K562 (cell line): ENCODE measurements around the genes SCP2, NDC1 and LDLRAD1.

GRCh38 chr1:52913002-52913464, 8.5 kb downstream of the ECHDC2 start:
- RAMPAGE, long total RNA = no peak
- RRBS = no CpG with 5 or more reads among the region's 3 CpGs
PRO-cap:
- standard = no peak
- CoPRO, capped RNA only, 2 experiments = no peak in any of the 2 experiments
- CoPRO, capped and uncapped RNA, 2 experiments = no peak in any of the 2 experiments
- CoPRO, uncapped RNA only, 2 experiments = no peak in any of the 2 experiments
CAGE:
- cytosol, long polyA plus RNA = no peak
- long polyA plus RNA = no peak
- nucleolus, long total RNA = no peak
- nucleus, long polyA plus RNA = no peak

DNA sequence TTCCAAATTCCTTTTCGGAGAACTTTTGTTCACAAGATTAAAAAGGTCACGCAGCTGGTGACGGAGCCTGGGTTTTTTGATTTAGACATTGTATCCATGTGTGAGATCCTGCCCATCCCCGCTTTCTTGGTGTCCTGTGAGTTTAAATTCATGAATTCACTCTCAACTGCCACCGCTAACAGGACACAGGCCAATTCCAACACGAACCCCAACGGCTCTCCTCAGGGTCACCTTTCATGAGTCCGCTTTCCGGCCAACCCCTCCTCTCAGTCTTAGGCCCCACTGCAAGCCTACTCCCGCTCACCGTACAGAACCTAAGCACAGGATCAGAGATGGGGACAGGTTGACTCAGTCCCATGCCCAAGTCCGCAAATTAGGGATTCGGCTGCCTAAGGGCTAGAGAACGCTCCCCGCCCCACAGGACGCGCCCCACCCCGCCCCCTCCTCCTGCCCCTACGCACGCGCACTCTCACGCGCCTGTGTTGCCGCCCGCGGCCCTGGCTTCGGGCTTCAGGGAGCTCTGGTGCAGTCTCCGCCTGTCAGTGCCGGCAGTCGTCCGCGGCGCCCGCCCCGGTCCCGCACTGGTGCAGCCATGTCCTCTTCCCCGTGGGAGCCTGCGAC, at the start of gene SCP2:
SCP2 (plus strand) TSS at position 472 of the 621 bp plus-strand sequence.
- RAMPAGE, long total RNA = no peak
- RRBS = 66% methylated on average over 4 of the region's 38 CpGs
PRO-cap:
- standard = bidirectional peak, plus-strand start at position 482 of the sequence, minus-strand start at position 419 of the sequence
- CoPRO, capped RNA only, 2 experiments = peak in 2 of 2 experiments; most common plus-strand start position 482 of the sequence (in 2); most common minus-strand start position 362 of the sequence (in 1)
- CoPRO, capped and uncapped RNA, 2 experiments = peak in 2 of 2 experiments; most common plus-strand start position 480 of the sequence (in 2); most common minus-strand start position 306 of the sequence (in 1)
- CoPRO, uncapped RNA only, 2 experiments = peak in 2 of 2 experiments; most common plus-strand start position 513 of the sequence (in 1); most common minus-strand start position 268 of the sequence (in 1)
CAGE:
- cytosol, long polyA plus RNA = no peak
- long polyA plus RNA = no peak
- nucleolus, long total RNA = no peak
- nucleus, long polyA plus RNA = no peak

DNA sequence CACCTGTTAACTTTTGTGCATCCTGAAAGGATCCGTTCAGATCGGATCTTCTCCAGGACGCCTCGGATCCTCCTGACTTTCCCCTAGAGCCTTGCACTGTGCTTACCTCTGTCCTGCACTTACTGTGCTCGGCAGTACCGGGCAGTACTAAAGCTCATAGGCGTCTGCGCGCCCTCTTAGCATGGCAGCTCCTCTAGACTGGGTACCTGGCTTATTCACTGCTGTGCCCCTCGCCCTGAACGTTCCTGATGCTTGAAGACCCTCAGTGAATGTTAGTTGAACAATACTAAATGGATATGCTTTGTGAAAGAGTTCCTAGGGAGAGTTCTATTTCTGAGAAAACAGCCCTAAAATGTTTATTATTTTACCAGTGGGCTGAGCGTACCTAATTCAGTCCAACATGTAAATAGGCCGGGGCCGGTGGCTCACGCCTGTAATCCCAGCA, 1.0 kb downstream of the SCP2 start:
- RAMPAGE, long total RNA = no peak
- RRBS = no CpG with 5 or more reads among the region's 15 CpGs
PRO-cap:
- standard = no peak
- CoPRO, capped RNA only, 2 experiments = no peak in any of the 2 experiments
- CoPRO, capped and uncapped RNA, 2 experiments = no peak in any of the 2 experiments
- CoPRO, uncapped RNA only, 2 experiments = no peak in any of the 2 experiments
CAGE:
- cytosol, long polyA plus RNA = no peak
- long polyA plus RNA = no peak
- nucleolus, long total RNA = no peak
- nucleus, long polyA plus RNA = no peak

- RAMPAGE, long total RNA = start-site peak on the plus strand at chr1:53014902-53014974, 1,308 and 712 reads in 2 replicates
- RRBS = 7% methylated on average over 2 of the region's 9 CpGs
PRO-cap:
- standard = bidirectional peak, plus-strand start at chr1:53014947, minus-strand start at chr1:53014809
- CoPRO, capped RNA only, 2 experiments = peak in 1 of 2 experiments; most common plus-strand start chr1:53015008 (in 1); most common minus-strand start chr1:53014875 (in 1)
- CoPRO, capped and uncapped RNA, 2 experiments = peak in 2 of 2 experiments; most common plus-strand start chr1:53014974 (in 2); most common minus-strand start chr1:53014884 (in 2)
- CoPRO, uncapped RNA only, 2 experiments = no peak in any of the 2 experiments
CAGE:
- cytosol, long polyA plus RNA = start-site peak on the plus strand at chr1:53014923-53015008, 5,489 and 3,944 reads in 2 replicates
- long polyA plus RNA = start-site peak on the plus strand at chr1:53014924-53015011, 4,189 and 5,153 reads in 2 replicates
- nucleolus, long total RNA = no peak
- nucleus, long polyA plus RNA = start-site peak on the plus strand at chr1:53014920-53015008, 1,379 and 1,088 reads in 2 replicates
Measured at GRCh38 chr1:53014677-53015289, 47.2 kb upstream of the PODN start.

DNA sequence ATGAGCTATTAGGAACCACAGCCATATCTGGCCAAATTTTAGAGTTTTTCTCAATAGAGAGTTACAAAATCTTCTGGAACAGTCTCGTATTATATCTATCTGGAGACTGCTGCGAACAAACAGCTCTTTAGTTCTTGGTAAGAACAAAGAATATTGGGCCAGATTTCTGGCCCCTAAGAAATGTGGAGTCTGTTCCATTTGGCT, 4.8 kb upstream of the PODN start:
- RAMPAGE, long total RNA = no peak
- RRBS = no CpG with 5 or more reads among the region's 2 CpGs
PRO-cap:
- standard = no peak
- CoPRO, capped RNA only, 2 experiments = no peak in any of the 2 experiments
- CoPRO, capped and uncapped RNA, 2 experiments = no peak in any of the 2 experiments
- CoPRO, uncapped RNA only, 2 experiments = no peak in any of the 2 experiments
CAGE:
- cytosol, long polyA plus RNA = no peak
- long polyA plus RNA = no peak
- nucleolus, long total RNA = no peak
- nucleus, long polyA plus RNA = no peak

- RAMPAGE, long total RNA = no peak
- RRBS = no CpG with 5 or more reads among the region's 16 CpGs
PRO-cap:
- standard = no peak
- CoPRO, capped RNA only, 2 experiments = no peak in any of the 2 experiments
- CoPRO, capped and uncapped RNA, 2 experiments = no peak in any of the 2 experiments
- CoPRO, uncapped RNA only, 2 experiments = no peak in any of the 2 experiments
CAGE:
- cytosol, long polyA plus RNA = no peak
- long polyA plus RNA = no peak
- nucleolus, long total RNA = no peak
- nucleus, long polyA plus RNA = no peak
Measured at GRCh38 chr1:53110275-53110924, 32.0 kb downstream of the SLC1A7 start.

DNA sequence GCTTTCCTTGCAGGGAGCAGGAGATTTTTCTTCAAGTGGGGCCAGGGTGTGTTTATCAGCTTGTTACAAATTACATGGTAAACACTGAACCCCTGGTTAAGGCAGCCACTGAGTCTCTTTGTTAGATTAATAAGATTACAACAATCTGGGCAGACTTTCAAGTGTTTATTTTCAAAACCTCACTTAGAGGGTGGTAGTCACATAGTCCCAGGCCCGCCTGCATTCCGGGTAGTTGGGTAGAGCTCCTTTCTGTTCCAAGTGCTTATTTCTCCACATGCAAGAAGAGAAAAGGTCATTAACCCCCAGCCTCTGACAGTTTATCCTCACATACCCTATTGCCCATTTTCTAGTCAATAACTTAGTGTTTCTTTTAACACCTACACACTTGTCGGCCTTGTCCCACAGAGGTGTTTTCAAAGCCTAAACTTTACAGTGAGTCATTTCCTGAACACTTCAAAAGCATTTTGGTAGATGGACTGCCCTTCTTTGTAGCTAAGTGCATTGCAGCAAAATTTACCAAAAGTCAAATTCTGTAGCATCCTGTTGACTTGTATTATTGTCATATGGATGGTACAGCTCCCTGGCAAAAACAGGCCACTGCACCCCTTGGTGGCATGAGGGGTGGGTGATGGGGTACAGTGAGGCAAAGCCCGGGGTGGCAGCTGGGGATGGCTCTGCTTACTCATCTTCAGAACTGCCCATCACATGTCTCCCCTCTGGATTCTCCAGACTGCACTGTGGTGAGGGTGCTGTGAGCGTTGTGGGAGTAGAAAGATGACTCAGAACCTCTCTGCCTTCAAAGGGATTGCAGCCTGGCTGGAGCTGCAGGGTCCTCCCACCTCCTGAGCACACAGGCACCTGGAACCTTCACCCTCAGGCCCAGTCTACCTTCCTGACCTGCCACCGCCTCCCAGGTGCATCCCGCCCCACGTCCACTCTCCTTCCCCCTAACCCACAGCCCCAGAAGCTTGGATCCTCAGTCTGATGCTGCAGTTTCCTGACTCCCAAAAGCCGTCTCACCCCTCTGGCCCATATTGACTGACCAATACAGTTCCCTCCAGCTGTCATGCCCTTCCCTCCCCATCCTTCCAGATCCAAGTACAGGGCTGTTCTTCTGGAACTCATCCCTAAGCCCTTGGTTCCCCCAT, 45.8 kb upstream of the DMRTB1 start:
- RAMPAGE, long total RNA = no peak
- RRBS = no CpG with 5 or more reads among the region's 9 CpGs
PRO-cap:
- standard = no peak
- CoPRO, capped RNA only, 2 experiments = no peak in any of the 2 experiments
- CoPRO, capped and uncapped RNA, 2 experiments = no peak in any of the 2 experiments
- CoPRO, uncapped RNA only, 2 experiments = no peak in any of the 2 experiments
CAGE:
- cytosol, long polyA plus RNA = no peak
- long polyA plus RNA = no peak
- nucleolus, long total RNA = no peak
- nucleus, long polyA plus RNA = no peak

GRCh38 chr1:53529098-53529492, 69.9 kb downstream of the DMRTB1 start:
- RAMPAGE, long total RNA = no peak
- RRBS = no CpG with 5 or more reads among the region's 8 CpGs
PRO-cap:
- standard = no peak
- CoPRO, capped RNA only, 2 experiments = no peak in any of the 2 experiments
- CoPRO, capped and uncapped RNA, 2 experiments = no peak in any of the 2 experiments
- CoPRO, uncapped RNA only, 2 experiments = no peak in any of the 2 experiments
CAGE:
- cytosol, long polyA plus RNA = no peak
- long polyA plus RNA = no peak
- nucleolus, long total RNA = no peak
- nucleus, long polyA plus RNA = no peak

GRCh38 chr1:53572191-53573139, 113.3 kb downstream of the DMRTB1 start:
- RAMPAGE, long total RNA = no peak
- RRBS = no CpG with 5 or more reads among the region's 6 CpGs
PRO-cap:
- standard = no peak
- CoPRO, capped RNA only, 2 experiments = no peak in any of the 2 experiments
- CoPRO, capped and uncapped RNA, 2 experiments = no peak in any of the 2 experiments
- CoPRO, uncapped RNA only, 2 experiments = no peak in any of the 2 experiments
CAGE:
- cytosol, long polyA plus RNA = no peak
- long polyA plus RNA = no peak
- nucleolus, long total RNA = no peak
- nucleus, long polyA plus RNA = no peak

GRCh38 chr1:53606653-53606910, 132.4 kb downstream of the GLIS1 start:
- RAMPAGE, long total RNA = no peak
- RRBS = no CpG with 5 or more reads among the region's 12 CpGs
PRO-cap:
- standard = no peak
- CoPRO, capped RNA only, 2 experiments = no peak in any of the 2 experiments
- CoPRO, capped and uncapped RNA, 2 experiments = no peak in any of the 2 experiments
- CoPRO, uncapped RNA only, 2 experiments = no peak in any of the 2 experiments
CAGE:
- cytosol, long polyA plus RNA = no peak
- long polyA plus RNA = no peak
- nucleolus, long total RNA = no peak
- nucleus, long polyA plus RNA = no peak

DNA sequence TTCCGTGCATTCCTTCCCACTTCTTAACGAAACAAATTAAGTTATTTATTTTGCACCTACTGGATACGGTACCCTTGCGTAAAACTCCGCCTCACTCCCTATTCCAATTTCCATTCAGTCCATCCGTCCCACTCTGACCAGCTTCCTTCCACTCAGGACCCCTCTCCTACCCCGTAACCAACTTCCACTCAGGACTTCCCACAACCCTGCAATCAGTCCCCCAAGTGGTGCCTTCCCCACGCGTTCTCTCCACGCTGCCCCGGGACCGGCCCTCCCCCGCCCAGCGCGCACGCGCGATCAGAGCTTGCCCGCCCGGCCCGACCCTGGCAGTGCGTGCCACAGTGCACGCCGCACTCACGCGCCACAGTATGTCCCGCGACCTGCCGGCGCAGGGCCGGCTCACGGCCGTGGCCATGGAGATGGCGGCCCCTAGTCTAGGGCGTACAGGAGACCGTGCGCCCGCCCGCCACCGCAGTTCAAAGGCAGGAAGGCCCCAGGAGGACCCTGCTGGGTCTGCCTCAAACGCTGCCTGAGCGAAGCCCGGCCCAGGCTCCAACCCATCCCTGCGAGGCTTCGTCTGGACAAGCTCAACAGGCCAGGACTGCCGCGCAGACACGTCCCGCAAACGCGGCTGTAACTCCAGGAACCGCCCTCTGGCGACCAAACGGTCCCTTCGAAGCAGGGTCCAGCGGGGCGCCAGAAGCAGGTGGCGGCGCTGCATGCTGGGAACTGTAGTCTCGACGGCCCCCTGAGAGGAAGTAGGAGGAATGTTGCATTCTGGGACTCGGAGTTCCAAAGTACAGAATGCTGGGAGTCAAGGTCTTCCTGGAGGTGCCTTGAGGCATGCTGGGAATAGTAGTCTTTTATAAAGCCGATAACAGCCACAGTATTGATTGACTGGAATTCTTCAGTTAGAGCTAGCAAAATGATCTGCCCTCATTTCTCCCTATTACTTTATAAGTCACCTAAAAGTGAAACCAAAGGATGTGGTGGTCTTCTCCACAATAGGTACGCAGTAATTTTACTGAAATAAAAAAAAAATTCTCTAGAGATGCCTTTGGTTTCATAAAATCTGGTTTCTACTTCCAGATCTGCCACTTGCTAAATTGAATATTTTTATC, at the start of gene NDC1:
NDC1 (minus strand) TSS at position 450 of the 1,121 bp plus-strand sequence.
- RAMPAGE, long total RNA = start-site peak on the minus strand centred at position 463 of the sequence, 66 bp wide, 188 and 214 reads in 2 replicates; start-site peak on the minus strand centred at position 647 of the sequence, 34 bp wide, 37 and 23 reads in 2 replicates
- RRBS = 2% methylated on average over 17 of the region's 64 CpGs
PRO-cap:
- standard = bidirectional peak, plus-strand start at position 300 of the sequence, minus-strand start at position 478 of the sequence; unidirectional peak, minus-strand start at position 531 of the sequence; bidirectional peak, plus-strand start at position 886 of the sequence, minus-strand start at position 655 of the sequence
- CoPRO, capped RNA only, 2 experiments = peak in 2 of 2 experiments; most common plus-strand start position 329 of the sequence (in 2); most common minus-strand start position 226 of the sequence (in 2)
- CoPRO, capped and uncapped RNA, 2 experiments = peak in 1 of 2 experiments; most common plus-strand start position 366 of the sequence (in 1); most common minus-strand start position 226 of the sequence (in 1)
- CoPRO, uncapped RNA only, 2 experiments = peak in 1 of 2 experiments; most common minus-strand start position 589 of the sequence (in 1)
CAGE:
- cytosol, long polyA plus RNA = start-site peak on the minus strand centred at position 452 of the sequence, 87 bp wide, 1,817 and 1,949 reads in 2 replicates; start-site peak on the minus strand centred at position 652 of the sequence, 94 bp wide, 1,140 and 747 reads in 2 replicates
- long polyA plus RNA = start-site peak on the minus strand centred at position 449 of the sequence, 59 bp wide, 1,516 and 1,034 reads in 2 replicates; start-site peak on the minus strand centred at position 621 of the sequence, 76 bp wide, 561 and 77 reads in 2 replicates
- nucleolus, long total RNA = no peak
- nucleus, long polyA plus RNA = start-site peak on the minus strand centred at position 456 of the sequence, 82 bp wide, 1,701 and 2,018 reads in 2 replicates

- RAMPAGE, long total RNA = no peak
- RRBS = no CpG with 5 or more reads among the region's 9 CpGs
PRO-cap:
- standard = no peak
- CoPRO, capped RNA only, 2 experiments = no peak in any of the 2 experiments
- CoPRO, capped and uncapped RNA, 2 experiments = no peak in any of the 2 experiments
- CoPRO, uncapped RNA only, 2 experiments = no peak in any of the 2 experiments
CAGE:
- cytosol, long polyA plus RNA = no peak
- long polyA plus RNA = no peak
- nucleolus, long total RNA = no peak
- nucleus, long polyA plus RNA = no peak
Measured at GRCh38 chr1:53862475-53863056, 24.5 kb upstream of the NDC1 start.

DNA sequence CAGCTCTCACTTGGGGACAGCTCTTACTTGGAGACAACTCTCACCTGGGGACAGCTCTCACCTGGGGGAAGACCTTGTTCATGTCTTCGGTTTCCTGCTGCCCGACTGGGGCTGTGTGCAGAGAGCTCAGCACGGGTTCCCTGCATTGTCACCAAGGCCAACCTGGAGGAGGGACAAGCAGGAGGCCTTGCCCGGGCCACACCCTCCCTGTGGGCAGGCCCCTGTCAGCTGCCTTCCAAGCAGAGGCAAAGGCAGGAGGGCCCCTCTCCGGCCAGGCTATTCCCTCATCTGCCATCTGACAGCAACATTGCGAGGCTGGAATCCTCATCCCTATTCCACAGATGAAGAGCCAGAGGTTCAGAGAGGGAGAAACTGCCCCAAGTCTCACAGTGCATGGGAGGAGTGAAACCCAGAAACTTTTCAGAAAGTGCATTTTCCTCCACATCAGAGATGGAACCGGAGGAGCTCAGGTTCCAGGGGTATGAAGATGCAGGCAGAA, at the start of gene LDLRAD1:
LDLRAD1 (minus strand) TSS at position 156 of the 499 bp plus-strand sequence.
- RAMPAGE, long total RNA = no peak
- RRBS = 10% methylated on average over 2 of the region's 7 CpGs
PRO-cap:
- standard = no peak
- CoPRO, capped RNA only, 2 experiments = no peak in any of the 2 experiments
- CoPRO, capped and uncapped RNA, 2 experiments = no peak in any of the 2 experiments
- CoPRO, uncapped RNA only, 2 experiments = no peak in any of the 2 experiments
CAGE:
- cytosol, long polyA plus RNA = no peak
- long polyA plus RNA = no peak
- nucleolus, long total RNA = no peak
- nucleus, long polyA plus RNA = no peak

GRCh38 chr1:54238846-54239410, 39.0 kb downstream of the MRPL37 start:
- RAMPAGE, long total RNA = no peak
- RRBS = no CpG with 5 or more reads among the region's 10 CpGs
PRO-cap:
- standard = no peak
- CoPRO, capped RNA only, 2 experiments = no peak in any of the 2 experiments
- CoPRO, capped and uncapped RNA, 2 experiments = no peak in any of the 2 experiments
- CoPRO, uncapped RNA only, 2 experiments = no peak in any of the 2 experiments
CAGE:
- cytosol, long polyA plus RNA = no peak
- long polyA plus RNA = no peak
- nucleolus, long total RNA = no peak
- nucleus, long polyA plus RNA = no peak

DNA sequence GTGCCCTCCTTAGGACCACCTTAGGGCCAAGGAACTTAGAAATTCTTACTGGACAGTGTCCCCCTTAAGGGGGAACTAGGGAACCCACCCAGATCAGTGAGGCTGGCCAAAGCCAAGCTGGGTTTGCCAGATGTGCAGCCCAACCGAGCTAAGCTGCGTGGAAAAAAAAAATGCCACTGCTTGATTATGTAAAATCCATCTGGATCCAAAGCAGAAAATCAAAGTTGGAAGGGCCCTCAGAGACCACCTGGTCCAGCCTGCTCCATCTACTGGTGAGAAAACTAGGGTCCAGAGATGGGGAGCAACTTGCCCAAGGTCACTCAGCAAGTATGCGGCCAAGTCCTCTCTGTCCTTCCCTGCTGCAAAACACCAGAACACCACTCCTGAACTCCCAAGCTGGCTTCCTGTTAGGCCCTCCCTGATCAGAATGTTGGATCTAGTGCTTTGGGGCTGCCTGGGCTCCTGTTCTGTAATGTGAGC, 77.8 kb downstream of the MRPL37 start:
- RAMPAGE, long total RNA = no peak
- RRBS = no CpG with 5 or more reads among the region's 3 CpGs
PRO-cap:
- standard = no peak
- CoPRO, capped RNA only, 2 experiments = no peak in any of the 2 experiments
- CoPRO, capped and uncapped RNA, 2 experiments = no peak in any of the 2 experiments
- CoPRO, uncapped RNA only, 2 experiments = no peak in any of the 2 experiments
CAGE:
- cytosol, long polyA plus RNA = no peak
- long polyA plus RNA = no peak
- nucleolus, long total RNA = no peak
- nucleus, long polyA plus RNA = no peak

DNA sequence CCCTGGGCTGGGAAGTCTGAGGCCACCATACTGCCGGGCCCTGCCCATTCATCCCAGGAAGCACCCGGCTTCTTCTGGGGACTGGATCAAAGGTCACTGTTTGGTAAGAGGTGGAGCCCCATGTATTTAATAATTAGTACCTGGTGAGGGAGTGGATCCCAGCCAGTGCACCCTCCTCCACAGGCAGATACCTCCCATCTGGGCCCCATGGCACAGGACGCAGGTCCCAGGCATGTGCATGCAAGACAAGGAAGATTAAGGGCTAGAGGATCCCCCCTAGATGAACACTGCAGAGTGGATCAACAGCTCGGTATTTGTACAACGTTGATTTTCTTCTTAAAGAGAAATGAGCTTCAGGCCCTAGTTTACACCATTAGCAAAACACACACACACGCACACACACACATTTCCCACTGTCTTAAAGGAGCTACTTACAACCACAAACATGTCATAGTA, 90.6 kb downstream of the MRPL37 start:
- RAMPAGE, long total RNA = no peak
- RRBS = no CpG with 5 or more reads among the region's 6 CpGs
PRO-cap:
- standard = no peak
- CoPRO, capped RNA only, 2 experiments = no peak in any of the 2 experiments
- CoPRO, capped and uncapped RNA, 2 experiments = no peak in any of the 2 experiments
- CoPRO, uncapped RNA only, 2 experiments = no peak in any of the 2 experiments
CAGE:
- cytosol, long polyA plus RNA = no peak
- long polyA plus RNA = no peak
- nucleolus, long total RNA = no peak
- nucleus, long polyA plus RNA = no peak

- RAMPAGE, long total RNA = no peak
- RRBS = no CpG with 5 or more reads among the region's 10 CpGs
PRO-cap:
- standard = bidirectional peak, plus-strand start at chr1:54404108, minus-strand start at chr1:54403972
- CoPRO, capped RNA only, 2 experiments = no peak in any of the 2 experiments
- CoPRO, capped and uncapped RNA, 2 experiments = peak in 1 of 2 experiments; most common plus-strand start chr1:54404062 (in 1); most common minus-strand start chr1:54403987 (in 1)
- CoPRO, uncapped RNA only, 2 experiments = no peak in any of the 2 experiments
CAGE:
- cytosol, long polyA plus RNA = no peak
- long polyA plus RNA = no peak
- nucleolus, long total RNA = no peak
- nucleus, long polyA plus RNA = no peak
Measured at GRCh38 chr1:54403806-54404319, 144.2 kb upstream of the ACOT11 start.

DNA sequence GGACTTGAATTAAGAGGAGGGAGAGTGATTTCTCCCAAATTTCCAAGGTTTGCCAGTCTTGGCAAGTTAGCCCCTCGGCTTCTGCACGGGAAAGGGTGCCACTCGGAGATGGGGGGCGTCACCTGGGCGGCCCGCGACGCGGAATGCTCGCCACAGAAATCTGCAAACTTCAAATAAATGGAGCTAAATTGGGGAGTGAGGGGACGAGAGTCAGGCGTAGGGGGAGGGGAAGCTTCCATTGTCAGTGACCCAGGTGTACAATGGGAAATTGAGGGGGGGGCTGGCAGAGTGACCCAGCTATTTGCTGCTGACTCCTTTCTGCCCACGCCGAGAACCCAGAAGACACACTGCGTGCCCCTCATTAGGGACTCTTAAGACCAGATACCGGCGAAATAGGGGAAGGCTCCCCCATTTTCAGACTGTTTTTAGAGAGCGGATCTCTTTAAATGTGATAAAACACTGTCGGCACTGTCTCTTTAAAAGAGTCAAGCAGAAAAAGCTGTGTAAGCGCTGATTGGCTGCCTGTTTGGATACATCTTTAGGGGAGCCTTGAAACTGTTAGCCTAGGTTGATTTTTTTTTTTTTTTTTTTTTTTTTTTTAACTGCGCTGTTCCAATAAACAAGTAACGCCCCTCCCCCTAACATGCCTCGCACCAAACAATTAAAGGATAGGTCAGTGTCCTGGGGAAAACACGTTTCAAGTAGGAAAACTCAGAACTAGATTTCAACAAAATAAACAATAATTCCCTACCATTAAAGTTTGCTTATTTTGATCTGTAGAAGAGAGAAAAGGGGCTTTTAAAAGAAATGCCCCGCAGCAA, 140.6 kb upstream of the ACOT11 start:
- RAMPAGE, long total RNA = no peak
- RRBS = no CpG with 5 or more reads among the region's 25 CpGs
PRO-cap:
- standard = bidirectional peak, plus-strand start at position 664 of the sequence, minus-strand start at position 450 of the sequence
- CoPRO, capped RNA only, 2 experiments = peak in 2 of 2 experiments; most common plus-strand start position 622 of the sequence (in 1); most common minus-strand start position 450 of the sequence (in 2)
- CoPRO, capped and uncapped RNA, 2 experiments = peak in 2 of 2 experiments; most common plus-strand start position 664 of the sequence (in 2); most common minus-strand start position 450 of the sequence (in 2)
- CoPRO, uncapped RNA only, 2 experiments = peak in 2 of 2 experiments; most common plus-strand start position 492 of the sequence (in 1); most common minus-strand start position 450 of the sequence (in 2)
CAGE:
- cytosol, long polyA plus RNA = no peak
- long polyA plus RNA = no peak
- nucleolus, long total RNA = no peak
- nucleus, long polyA plus RNA = no peak